ENCODE data around the genes LILRB1, KIR2DL3, KIR2DL1, NLRP2, TNNI3 and HSPBP1.

GRCh38 chr19:54630104-54631068, at the start of gene LILRB1:
Gene LILRB1 (plus strand): TSS chr19:54630484.
- PRO-cap: no peak

- PRO-cap: no peak
Observed at GRCh38 chr19:54660331-54660630, 2.5 kb upstream of the LILRB4 start.

DNA sequence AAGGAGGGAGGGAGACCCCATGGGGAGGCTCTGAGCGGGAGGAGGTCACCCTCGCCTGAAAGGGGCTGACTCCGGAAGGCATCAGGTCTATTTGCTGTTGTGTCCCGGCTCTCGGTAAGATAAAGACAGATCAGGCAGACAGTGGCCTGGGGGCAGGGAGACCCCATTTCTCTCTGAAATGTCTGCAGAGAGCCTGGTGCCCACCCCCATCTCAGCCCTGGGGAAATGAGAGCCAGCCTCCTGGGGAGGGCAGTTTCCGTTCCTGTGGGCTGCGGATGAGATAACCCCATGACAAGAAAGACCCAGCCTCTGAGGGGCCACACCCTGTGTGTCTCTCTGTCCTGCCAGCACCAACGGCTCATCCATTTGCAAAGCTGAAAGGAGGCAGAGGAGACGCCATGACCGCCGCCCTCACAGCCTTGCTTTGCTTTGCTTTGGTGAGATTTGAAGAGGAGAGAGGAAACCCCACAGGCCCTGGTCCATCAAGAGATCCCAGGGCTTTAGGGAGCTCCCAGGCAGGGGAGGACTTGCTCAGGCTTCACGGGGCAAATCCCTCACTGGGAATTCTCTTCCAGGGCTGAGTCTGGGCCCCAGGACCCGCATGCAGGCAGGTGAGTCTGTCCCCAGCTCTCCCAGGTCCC, 28.1 kb upstream of the KIR3DL3 start:
- PRO-cap: no peak

- PRO-cap: no peak
Observed at GRCh38 chr19:54738370-54738878, at the start of gene KIR2DL3. Gene KIR2DL3 (plus strand): TSS chr19:54738513.

DNA sequence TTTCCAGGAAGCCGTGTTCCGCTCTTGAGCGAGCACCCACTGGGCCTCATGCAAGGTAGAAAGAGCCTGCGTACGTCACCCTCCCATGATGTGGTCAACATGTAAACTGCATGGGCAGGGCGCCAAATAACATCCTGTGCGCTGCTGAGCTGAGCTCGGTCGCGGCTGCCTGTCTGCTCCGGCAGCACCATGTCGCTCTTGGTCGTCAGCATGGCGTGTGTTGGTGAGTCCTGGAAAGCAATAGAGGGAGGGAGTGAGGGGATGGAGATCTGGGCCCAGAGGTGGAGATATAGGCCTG, at the start of gene KIR2DL1:
TSS of gene KIR2DL1 (plus strand) at position 132 of the 298 bp plus-strand sequence.
- PRO-cap: no peak

DNA sequence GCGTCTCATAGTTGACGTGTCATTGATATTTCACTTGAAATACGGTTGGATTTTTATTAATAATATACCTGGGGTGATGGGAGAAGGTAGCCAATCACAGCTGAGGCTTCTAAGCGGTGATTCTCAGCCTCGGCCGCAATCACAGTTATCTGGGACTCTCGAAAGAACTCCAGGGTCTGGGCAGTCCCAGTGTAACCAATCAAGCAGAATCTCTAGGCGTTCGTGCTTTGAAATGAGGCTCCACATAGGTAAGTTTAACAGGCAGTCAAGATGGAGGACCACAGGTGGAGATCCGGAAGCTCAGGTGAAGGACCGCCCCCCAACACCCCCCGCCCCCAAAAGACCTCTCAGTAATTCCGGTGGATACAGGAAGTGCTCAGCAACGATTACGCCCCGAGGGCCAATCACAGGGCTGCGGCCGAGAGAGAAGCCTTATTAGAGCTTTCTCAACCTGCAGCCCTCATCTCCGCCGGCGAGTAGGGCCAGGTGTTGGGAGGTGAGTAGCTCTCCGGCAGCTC, at the start of gene NLRP2:
TSS of gene NLRP2 (plus strand) at position 403 of the 518 bp plus-strand sequence.
- PRO-cap: no peak

- PRO-cap: no peak
Observed at GRCh38 chr19:55011577-55012262, 26.3 kb downstream of the GP6 start.

DNA sequence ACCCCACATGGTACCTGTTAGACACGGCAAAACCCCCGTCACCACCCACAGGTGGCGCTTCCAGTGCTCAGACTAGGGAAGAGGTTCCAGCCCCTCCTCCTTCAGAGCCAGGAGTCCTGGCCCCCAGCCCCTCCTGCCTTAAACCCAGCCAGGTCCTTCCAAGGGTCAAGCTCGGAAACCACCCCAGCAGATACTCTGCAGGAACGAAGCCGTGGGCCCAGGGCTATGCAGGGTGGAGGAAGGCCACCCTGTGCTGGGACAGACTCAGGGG, 4.4 kb downstream of the PPP1R12C start:
- PRO-cap: no peak

DNA sequence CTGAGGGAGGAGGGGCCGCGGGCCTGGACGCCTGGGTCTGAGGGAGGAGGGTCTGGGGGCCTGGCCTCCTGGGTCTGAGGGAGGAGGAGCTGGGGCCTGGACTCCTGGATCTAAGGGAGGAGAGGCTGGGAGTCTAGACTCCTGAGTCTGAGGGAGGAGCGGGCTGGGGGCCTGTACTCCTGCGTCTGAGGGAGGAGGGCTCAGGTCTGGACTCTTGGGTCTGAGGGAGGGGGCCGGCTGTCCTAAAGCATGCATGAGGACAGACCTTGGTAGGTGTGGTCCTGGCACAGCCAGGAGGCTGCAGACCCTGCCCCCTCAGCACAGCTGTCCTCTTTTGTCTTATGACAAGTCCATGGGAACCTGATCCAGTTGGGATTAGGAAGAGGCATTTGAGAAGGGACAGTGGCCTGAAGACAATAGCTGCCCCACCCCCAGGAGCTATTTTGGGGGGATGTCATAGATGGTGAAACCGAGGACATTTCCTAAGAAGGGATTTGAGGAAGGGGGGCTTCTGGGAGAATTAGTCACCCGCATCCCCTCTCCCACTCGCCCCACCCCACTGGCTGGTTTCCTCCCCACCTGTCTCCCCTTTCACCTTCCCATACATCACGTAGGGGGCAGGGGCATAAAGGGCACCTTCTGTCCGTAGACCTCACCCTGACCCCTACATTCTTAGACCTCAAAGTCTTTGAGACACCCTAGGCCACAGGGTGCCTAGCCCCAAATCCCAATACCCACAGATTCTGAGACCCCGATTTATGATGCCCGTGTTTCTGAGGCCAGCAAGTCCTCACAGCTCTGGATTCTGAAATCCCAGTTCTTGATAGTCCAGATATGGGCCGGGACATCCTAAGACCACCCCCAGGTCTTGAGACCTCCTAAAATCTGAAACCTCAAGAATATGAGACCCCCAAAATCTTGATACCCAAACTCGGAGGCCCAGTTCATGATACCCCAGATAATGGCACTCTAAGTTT, 984 bp downstream of the TNNT1 start:
- PRO-cap: no peak

- PRO-cap: no peak
Observed at GRCh38 chr19:55157332-55158143, at the start of gene TNNI3. Gene TNNI3 (minus strand): TSS chr19:55157732.

- PRO-cap: no peak
Observed at GRCh38 chr19:55174481-55175443, 5.3 kb downstream of the SYT5 start.

DNA sequence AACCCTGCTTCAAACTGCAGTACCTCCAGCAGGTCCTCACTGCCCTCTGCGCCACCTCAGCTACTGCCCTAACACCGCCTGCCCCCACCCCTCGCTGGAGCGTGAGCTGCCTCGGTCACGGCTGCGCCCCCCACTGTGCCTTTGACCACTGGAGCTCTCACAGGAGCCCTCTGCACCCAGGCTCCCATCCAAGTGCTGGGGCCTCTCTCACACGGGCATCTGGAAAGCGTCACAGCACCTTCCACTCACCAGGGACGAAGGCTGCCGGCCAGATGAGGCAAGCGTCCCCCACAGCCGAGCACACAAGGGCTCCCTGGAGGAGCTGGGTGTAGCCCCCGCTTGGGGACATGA, 646 bp downstream of the TMEM86B start:
- PRO-cap: no peak

GRCh38 chr19:55236631-55237182, 8.1 kb upstream of the TMEM86B start:
- PRO-cap: no peak

- PRO-cap: bidirectional peak, plus-strand start at chr19:55280160, minus-strand start at chr19:55280111; unidirectional peak, minus-strand start at chr19:55280231
Observed at GRCh38 chr19:55279755-55280882, at the start of gene HSPBP1. Gene HSPBP1 (minus strand): TSS chr19:55280110.

- PRO-cap: no peak
Observed at GRCh38 chr19:55331732-55332100, 6.6 kb upstream of the TMEM150B start.

DNA sequence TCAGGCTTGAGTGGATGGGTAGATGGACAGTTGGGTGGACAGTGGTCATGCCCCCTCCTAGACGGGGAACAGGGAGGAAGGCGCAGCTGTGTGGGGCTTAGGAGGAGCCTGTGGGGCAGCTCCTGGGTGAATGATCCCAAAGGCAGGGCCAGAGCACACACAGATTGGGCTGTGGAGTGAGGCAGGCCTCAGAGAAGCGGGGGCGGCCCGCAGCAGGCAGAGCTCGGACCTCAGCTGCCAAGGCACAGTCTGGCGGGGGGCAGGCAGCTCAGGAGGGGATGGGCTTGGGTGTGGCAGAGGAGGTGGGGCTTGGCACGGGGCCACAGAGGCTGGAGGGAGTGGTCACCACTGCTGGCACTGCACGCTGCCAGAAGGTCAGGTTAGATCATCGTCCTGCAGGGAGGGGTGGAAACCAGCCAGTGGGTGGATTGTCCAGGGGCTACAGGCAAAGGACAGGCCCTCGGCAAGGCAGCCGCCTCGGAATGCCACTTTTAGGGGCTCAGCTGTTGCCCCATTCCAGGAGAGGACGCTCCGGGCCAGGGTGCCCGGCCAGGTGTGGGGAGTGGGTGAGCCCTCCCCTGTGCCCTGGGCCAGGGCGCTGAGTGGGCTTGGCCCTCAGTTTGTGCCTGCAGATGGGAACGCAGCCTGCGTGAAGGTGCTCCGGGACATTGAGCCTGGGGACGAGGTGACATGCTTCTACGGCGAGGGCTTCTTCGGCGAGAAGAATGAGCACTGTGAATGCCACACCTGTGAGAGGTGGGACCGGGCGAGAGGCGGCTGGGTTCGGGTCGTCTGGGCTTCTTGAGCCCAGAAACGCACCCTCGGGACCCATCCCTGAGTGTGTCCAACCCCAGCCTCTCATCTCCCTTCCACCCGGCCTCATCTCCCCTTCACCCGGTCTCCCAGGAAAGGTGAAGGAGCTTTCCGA, 6.2 kb downstream of the KMT5C start:
- PRO-cap: no peak

- PRO-cap: no peak
Observed at GRCh38 chr19:55388858-55389972, 3.5 kb downstream of the RPL28 start.

GRCh38 chr19:55452339-55453423, 8.8 kb downstream of the ISOC2 start:
- PRO-cap: no peak

DNA sequence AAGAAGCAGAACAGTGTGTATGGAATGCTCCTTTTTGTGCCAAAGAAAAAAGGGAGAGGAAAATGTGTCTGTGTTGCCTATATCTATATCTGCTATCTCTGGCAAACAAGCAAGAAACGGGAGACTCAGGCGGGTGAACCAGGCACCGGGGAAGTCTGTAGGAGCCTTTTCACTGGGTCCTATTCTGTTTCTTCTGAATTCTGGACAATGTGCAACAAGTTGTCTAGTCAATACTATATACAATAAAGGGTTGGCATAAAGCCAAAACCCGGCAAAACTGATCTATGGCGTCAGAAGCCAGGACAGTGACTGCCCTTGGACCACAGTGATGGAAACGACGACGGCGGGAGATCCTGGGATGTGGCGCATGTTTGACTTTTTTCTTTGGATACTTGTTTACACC, 1.2 kb downstream of the ISOC2 start:
- PRO-cap: no peak

DNA sequence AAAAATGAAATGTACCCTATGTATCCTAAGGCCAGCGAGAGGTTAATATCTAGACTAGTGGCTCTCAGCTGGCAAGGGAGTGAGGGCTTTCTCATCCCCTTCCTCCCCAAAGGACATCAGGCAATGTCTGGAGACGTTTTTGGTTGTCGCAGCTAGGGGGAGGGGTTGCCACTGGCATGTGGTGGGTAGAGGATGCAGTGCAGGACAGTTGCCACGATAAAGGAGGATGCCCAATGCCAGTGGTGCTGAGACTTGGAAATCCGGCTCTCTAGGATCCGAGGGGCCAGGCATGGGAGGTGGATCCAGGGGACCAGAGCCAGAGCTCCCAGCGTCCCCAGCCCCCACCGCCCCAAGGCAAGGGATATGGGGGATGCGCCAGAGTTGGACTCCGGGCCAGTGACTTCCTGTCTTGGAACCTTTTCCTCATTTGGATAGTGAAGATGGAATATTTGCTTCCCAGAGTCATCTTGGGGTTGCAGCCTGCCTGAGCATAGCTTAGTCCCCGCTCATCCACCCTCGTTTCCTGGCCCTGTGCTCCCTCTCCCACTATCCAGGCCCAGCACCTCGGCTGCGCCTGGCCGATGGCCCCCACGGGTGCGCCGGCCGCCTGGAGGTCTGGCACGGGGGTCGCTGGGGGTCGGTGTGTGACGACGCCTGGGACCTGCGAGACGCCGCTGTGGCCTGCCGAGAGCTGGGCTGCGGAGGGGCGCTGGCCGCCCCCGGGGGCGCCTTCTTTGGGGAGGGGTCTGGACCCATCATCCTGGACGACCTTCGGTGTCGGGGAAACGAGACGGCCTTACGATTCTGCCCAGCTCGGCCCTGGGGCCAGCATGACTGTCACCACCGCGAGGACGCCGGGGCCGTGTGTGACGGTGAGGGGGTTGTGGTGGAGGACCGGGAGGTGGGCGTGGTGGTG, 5.1 kb downstream of the SSC5D start:
- PRO-cap: no peak

All from LUHMES (cell line).